Rectum (tissue), 1 donor: Measurements from ENCODE around the gene PDE3A.

GRCh38 chr12:20319389-20319857, 48.9 kb upstream of the PDE3A start:
- PRO-cap = no peak

DNA sequence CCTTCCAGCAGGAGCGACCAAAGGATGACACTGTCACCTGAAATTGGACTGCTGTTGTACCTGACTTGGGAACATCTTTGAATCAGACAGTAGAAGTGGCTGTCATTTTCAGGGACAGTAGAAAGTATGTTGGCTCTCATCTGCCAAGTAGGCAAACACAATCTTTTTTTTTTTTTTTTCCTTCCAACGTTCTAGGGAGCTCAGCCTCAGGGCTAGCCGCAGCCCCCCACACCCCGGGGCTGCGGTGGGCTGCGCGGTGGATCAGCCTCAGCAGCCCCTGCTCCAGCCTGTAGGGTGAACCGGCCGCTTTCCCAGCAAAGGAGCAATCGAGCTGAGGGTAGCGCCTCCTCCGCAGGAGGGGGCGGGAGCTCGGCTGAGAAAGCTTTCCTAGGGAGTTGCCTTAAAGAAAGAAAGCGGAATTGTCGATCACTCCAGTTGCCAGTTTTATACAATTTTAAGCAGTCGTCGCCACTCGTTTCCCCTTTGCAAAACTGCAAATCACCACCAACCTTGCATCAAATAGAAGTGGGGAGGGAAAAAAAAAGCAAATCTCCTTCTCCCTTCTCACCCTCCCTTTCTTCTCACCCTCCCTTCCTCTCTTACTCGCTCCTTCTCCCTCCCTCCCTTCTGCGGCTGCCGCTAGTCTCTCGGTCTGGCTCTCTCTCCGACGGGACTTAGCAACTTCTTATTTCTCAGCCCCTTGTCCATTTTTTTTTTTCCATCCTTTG, at the start of gene PDE3A:
Gene PDE3A (plus strand): TSS at position 639 of the 728 bp plus-strand sequence.
- PRO-cap = bidirectional peak, plus-strand start at position 642 of the sequence, minus-strand start at position 328 of the sequence

DNA sequence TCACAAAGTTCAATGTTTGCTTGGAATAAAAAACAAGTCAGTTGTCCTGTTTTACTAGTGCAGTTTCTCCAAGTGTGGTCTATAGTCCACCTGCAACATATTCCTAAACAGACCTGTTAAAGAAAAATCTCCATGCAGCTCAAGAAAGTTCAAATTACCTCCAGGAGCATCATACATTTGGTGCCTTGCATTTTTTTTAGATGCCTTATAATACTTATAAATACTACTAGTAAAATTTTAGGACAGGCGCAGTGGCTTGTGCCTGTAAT, 16.5 kb upstream of the SLCO1A2 start:
- PRO-cap = no peak

DNA sequence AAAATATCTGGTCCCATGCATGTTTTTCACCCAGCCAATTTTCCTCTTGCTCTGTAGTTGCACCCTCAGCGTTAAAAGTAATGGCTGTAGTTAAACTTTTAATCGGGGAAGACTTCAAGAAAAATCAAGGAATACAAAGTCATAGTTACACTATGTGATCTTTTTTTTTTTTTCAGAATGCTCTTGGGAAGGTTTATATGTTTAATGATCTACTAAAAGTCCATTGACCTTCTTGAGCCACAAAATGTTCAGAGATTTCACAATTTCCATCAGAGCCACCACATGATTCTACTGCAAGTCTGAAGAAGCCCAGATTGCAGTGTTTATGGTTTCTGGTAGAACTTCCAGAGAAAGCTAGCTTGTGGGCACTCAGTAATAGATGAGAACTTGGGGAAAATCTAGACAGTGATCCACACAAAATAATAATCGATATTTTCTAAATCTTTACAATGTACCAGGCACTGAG, 38.4 kb downstream of the GYS2 start:
- PRO-cap = no peak

GRCh38 chr12:21656019-21656471, 1.6 kb downstream of the LDHB start:
- PRO-cap = no peak

DNA sequence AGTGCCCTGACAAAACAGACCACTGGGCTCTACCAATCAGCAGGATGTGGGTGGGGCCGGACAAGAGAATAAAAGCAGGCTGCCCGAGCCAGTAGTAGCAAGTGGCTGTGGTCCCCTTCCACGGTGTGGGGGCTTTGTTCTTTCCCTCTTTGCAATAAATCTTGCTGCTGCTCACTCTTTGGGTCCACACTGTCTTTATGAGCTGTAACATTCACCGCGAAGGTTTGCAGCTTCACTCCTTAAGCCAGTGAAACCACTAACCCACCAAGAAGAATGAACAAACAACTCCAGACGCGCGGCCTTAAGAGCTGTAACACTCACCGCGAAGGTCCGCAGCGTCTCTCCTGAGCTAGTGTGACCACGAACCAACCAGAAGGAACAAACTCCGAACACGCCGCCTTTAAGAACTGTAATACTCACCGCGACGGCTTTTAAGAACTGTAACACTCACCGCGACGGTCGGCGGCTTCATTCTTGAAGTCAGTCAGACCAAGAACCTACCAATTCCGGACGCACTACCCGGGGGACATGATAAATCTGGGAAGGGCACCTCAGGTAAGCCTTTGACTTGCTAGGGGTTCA, 4.7 kb upstream of the LDHB start:
- PRO-cap = no peak

DNA sequence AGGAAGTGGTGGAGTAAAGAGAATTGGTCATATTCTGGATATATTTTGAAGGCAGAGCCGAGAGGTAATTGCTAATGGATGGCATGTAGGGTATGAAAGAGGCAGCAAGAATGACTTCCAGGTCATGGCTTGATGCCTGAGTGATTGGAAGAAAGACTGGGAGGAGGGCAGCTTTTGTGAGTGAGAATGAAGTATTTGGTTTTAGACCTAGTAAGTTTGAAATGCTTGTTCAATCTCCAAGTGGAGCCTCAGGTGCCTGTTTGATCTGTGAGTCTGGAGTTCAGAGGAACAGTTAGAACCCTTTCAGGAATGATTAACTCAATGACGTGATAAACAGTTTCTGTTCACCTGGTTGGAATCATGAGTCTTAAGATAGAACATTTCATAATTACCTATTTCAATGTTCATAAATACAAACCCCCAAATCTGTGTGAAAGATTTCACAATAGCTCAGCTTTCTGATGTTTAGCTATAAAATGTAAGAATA, 10.4 kb downstream of the KCNJ8 start:
- PRO-cap = no peak

- PRO-cap = no peak
These were observed 49.5 kb downstream of the ABCC9 start for GRCh38 chr12:21891475-21892303.

- PRO-cap = bidirectional peak, plus-strand start at chr12:21941684, minus-strand start at chr12:21941667; unidirectional peak, minus-strand start at chr12:21942145
These were observed 719 bp upstream of the ABCC9 start for GRCh38 chr12:21941585-21942705.

GRCh38 chr12:22082312-22082715, 36.3 kb downstream of the CMAS start:
- PRO-cap = no peak

DNA sequence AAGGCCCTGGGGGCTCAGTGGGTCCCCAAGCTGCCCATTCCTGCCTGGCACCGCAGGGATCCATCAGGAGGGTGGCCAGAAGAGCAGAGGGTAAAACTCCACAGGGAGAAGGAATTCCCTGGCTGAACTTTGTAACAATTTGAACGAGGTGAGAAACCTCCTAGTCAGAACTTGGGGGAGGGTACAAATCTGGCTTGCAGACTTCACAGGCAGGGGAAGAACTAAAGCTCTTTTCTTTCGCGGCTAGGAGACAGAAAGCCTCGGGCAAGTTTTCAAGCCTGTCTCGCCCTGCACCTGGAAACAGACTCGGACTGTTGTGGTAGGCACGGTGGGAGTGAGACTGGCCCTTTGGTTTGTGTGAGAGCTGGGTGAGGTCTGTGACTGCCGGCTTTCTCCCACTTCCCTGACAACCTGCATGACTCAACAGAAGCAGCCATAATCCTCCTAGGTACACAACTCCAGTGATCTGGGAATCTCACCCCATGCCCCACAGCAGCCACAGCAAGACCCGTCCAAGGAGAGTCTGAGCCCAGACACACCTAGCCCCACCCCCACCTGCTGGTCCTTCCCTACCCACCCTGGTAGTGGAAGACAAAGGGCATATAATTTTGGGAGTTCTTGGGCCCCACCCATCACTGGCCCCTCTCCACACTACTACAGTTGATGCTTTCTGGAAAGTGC, 102.6 kb upstream of the ST8SIA1 start:
- PRO-cap = no peak

DNA sequence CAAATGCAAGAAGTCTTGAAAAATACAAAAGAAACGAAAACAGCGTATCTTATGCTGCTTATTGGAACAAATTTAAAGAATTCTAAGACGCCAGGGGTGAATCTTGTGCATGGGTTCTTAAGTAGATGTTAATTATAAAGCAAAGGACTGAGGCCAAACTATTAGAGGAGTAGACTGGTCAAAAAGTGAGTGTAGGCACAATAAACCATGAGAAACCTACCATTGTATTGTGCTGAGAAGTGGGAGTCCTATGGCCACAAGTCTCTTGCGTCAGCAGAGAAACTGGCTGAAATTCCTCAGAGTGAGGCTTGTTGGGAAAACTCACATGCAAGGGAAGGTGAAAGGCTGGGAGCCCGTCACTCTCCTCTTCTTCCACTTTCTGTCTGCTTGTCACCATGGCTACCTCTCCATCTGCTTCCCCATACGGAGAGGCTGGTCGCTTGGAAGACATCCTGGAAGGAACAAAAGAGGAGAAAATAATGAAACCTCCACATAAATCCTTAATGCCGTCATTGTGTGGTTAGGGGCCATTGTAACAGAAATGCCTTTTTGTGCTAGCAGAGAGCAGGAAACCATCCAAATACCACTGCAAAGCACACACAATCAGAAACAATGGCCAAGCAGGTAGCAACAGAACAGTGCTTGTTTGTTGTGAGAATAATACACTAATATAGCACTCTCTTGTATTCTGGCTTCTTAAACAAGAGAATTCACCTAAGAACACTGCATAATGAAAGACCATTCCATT, 53.7 kb downstream of the SOX5 start:
- PRO-cap = no peak

DNA sequence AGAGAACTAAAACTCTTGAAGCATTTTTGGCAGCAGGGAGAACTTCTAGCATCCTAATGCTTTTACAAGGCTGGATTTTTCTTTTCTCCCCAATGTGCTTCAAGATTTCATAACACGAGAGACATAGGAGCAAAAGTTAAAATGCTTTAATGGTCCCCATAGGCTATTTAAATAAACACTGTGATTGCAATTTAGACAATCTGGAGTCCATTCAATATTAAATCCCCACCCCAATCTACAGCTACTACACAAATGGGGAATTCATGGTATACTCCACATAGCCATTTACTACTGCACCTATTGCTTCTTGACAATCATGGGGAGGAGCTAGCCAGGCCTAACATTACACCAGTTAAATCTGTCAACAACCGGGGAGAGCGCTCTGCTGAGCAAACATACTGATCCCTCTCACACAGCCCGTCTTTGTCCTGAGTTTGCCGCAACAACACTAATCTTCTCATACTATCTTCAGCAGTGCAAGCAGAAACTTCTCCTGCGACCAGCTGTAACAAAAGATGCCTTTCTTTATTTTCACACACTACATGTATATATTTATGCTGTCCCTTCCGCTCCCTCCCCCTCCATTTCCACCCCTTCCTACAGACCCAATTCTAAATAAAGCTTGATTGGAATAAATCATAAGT, 120.3 kb upstream of the SOX5 start:
- PRO-cap = no peak

GRCh38 chr12:24100778-24101670, 151.6 kb upstream of the SOX5 start:
- PRO-cap = no peak

DNA sequence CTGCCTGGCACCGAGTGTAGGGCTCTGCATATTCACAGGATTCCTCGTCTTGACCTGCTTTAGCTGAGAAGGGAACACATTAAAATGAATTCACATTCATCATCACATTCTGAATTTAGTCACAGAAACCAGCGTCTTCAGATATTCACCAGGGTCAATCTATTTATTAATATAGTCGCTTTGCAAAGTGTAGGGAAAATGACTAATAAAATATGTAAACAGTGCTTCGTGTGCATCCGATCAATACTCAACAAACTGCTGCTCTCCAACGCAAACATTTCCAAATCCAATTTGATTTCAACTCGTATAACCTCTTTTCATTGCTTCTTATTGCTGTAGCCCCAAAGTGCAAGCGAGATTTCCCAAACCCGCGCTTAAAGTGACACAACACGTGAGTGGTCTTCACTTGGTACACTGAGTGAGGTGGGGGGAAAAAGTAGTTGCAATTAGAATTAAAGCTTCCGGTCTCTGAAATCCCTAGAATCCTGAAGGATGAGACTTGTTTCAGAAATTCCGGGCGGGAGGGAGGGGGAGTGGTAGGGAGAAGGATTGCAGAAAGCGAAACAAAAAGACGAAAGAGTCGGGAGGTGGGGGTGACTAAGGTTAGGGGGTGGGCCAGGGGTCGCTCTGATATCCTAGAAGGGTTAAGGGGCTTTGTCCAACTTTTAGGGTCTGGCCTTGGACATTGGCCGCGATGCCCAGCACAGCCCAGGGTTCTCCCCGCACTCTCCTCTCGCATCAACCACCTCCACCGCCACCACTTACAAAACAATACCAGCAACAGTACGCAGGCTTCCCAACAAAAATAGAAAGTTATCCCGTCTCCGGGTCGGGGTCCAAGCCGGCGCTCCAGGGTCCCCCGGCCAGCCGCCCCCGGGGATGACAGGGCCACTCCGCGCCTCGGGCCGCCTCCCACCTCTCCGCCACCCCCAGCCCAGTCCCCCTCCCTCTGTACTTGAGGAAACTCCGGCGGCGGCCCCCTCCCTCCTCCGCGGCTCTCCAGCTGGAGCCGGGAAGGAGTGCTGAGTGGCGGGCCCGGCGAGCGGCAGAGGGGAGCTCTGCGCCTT, 387.4 kb downstream of the BCAT1 start:
- PRO-cap = unidirectional peak, plus-strand start at position 566 of the sequence; bidirectional peak, plus-strand start at position 1,025 of the sequence, minus-strand start at position 922 of the sequence

- PRO-cap = bidirectional peak, plus-strand start at chr12:24564223, minus-strand start at chr12:24564148
These were observed 384.9 kb downstream of the BCAT1 start for GRCh38 chr12:24563872-24564510.

GRCh38 chr12:24722147-24722349, 226.9 kb downstream of the BCAT1 start:
- PRO-cap = no peak

DNA sequence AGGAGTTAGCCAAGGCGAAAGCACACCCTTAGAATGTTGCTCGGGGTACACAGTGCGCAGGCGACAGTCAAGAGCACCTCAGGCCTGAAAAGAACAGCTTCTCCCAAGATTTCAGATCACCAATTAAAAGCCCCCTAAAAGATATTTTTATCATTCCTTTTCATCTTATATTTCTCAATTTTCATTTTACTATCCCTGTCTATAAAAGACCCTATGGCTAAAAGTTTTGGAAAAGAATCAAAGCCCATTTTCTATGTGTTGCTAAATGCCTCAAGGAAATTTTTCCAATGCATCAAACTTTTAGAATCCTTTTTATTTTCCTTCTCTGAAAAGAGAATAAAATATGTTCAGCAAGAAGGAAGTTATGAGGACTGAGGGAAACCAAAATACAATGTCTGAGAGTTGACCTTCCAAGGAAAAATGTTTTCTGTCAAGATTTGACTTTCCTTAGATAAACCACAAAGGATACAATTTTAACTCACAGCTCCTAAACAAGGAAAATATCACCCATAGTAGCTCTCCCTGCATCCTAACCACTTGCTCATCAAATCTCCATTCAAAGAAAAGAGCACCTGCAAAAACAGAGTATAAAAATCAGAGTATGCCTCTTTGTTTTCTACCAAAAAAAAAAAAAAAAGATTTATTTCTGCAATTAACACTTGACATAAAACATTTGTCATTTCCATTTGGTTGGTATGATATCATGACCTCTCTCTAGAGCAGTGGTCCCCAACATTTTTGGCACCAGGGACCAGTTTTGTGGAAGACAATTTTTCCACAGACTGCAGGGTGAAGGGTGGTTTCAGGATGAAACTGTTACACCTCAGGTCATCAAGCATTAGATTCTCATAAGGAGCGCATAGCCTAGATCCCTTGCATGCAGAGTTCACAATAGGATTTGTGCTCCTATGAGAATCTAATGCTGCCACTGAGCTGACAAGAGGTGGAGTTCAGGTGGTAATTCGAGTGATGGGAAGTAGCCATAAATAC, 132.6 kb downstream of the BCAT1 start:
- PRO-cap = no peak

GRCh38 chr12:24902464-24902959, 46.4 kb downstream of the BCAT1 start:
- PRO-cap = no peak

DNA sequence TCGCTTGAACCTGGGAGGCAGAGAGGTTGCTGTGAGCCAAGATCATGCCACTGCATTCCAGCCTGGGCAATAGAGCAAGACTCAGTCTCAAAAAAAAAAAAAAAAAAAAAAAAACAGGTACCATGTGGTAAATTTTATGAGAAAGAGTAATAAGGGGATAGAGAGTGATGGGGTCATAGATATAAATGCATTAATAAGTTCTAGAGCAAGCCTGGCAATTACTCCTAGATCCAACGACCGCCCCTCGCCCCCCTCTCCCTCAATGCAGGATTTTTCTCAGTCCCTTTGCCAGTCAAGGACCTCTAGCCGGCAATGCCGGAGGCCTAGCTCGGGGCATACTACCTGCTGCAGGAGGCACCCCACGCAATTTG, 2.6 kb upstream of the BCAT1 start:
- PRO-cap = no peak